Skeletal muscle satellite cell (primary cell): ENCODE measurements around the genes ITGA1 and ITGA2.

- CAGE, long polyA plus RNA, result no peak
Observed at GRCh38 chr5:52709587-52710159, 78.0 kb upstream of the ITGA1 start.

DNA sequence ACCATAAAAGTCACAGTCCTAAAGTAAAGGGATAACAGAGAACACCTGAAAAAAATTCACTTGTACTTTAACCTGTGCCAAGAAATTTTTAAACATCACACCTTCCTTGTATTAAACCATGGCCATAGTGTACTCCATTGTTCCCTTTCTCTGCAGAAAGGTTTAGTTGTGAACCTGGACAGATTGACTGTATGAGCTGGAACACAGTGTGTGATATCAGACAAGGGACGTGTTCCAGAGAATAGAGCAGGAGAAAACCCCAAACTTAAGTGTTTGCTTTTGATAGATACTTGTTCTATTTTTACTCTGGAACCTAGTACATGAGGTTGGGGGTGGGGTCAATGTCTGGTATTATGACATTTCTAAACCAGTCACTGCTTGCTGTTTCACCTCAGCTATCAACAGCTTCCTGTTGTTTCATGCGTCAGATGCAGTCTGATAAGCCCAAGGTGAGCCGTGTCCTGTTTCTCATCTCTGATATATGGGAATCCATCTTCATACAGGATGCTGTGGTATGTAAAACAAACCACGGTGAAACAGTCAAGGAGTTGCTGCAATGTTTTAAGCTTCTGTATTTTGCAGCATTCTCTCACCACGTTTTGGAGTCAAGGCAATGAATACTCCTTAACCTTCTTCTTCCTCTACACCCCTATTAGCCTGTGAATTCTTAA is 62.4 kb upstream of the ITGA1 start:
- CAGE, long polyA plus RNA, result no peak

DNA sequence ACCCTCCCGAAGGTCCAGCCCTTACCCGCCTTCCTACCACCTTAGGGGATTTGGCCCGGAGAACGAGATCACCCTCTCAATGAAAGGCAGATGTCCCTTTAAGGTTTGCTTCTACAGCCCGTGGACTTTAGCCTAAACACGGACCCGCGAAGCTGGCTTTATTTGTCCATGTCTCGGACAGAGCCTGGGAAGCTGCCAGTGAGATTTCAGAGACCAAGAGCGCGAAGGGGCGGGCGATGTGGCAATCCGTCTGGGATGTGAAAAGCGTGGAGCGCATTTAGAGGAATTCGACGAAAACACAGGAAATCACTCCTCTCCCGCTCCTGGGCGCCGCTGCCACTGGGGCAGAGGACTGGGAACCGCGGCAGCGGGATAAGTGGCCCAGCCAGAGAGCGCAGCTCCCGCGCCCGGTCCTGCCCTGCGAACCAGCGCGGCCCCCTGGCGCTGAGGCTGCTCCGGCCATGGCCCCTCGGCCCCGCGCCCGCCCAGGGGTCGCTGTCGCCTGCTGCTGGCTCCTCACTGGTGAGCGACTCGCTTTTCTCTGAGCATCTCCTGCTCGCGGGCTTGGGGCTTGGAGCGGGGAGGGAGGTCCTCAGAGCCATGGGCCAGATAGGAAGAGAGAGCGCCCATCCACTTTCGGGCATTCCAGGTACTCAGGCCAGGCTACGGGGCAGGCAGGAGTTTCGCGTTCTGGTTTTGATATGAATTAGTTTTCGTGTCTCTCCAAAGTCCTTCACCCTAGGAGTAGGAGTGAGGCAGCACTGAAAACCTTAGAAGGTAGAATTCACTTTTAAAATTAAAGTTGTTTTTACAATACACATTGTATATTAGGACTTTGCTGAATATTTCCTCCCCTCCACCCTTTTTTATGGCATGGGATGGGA is at the start of gene ITGA1:
TSS of gene ITGA1 (plus strand) at position 24 of the 884 bp plus-strand sequence.
- CAGE, long polyA plus RNA, result no peak

DNA sequence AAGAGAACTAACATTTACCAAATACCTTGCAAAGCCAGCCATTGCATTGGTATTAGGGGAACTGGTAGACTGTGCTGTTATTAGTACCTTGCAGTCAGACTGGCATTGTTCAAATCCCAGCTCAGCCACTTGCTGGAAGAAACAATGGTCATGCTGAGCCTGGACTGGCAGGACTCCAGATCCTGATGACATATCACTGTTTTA is 26.1 kb downstream of the ITGA1 start:
- CAGE, long polyA plus RNA, result no peak

GRCh38 chr5:52922299-52922985 is 66.7 kb upstream of the ITGA2 start:
- CAGE, long polyA plus RNA, result no peak

- CAGE, long polyA plus RNA, result no peak
Observed at GRCh38 chr5:52953715-52954551, 35.2 kb upstream of the ITGA2 start.

- CAGE, long polyA plus RNA, result no peak
Observed at GRCh38 chr5:52988662-52989700, at the start of gene ITGA2. ITGA2 (plus strand) TSS chr5:52989352.

DNA sequence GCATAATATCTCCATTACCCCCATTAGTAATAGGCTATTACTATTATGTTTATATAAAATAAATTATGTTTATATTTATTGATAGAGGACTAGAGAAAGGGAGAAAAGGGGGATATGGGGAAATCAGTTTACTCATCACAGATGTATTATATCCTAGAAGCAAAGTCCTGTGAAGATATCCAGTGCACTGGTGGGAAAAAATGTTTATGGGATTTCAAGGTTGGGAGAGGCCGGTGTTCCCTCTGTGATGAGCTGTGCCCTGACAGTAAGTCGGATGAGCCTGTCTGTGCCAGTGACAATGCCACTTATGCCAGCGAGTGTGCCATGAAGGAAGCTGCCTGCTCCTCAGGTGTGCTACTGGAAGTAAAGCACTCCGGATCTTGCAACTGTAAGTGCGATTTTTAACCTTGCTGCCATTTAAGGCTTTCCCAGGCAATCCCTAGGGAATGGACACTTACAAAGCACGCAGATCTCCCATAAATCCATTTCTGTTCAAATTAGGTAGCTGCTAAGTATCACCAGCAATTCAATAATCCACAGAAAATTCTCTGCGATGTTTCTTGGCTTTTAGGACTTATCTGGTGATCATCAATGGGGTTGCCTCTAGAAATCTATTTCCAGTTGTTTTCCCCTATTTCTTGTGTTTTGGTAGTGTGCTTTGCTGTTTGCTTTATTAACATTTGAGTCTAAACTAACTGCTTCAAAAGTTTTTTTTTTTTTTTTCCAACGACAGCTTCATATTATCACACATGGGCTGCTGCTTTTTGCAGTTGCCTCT is 4.6 kb downstream of the FST start:
- CAGE, long polyA plus RNA, result no peak

DNA sequence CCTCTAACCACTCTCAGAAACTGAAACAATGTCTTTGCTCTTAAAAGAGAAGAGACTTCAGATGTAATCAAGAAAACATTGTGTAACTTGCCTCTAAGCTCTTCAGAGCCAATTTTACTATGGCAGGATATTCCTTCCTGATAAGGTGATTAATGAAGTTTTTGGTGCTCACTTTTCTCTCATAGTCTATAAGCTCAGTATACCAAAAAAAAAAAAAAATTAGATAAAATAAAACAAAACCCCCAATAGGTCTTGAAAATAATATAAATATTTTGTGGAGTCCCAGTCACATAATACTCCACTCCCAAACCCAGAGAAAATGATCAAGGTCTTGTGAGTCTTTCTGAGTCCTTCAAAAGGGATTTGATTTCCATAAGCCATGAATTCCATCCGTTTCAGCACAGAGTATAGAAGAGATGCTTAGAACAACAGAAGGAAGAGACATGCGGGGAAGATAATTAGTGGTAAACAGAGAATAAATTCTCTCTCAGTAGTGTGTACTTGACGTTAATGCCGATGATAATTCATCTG is 325.5 kb downstream of the NDUFS4 start:
- CAGE, long polyA plus RNA, result no peak

- CAGE, long polyA plus RNA, result no peak
Observed at GRCh38 chr5:53985355-53986187, 324.8 kb downstream of the ARL15 start.

- CAGE, long polyA plus RNA, result no peak
Observed at GRCh38 chr5:54003986-54004315, 306.4 kb downstream of the ARL15 start.

- CAGE, long polyA plus RNA, result no peak
Observed at GRCh38 chr5:54313346-54314151, 3.2 kb upstream of the ARL15 start.

DNA sequence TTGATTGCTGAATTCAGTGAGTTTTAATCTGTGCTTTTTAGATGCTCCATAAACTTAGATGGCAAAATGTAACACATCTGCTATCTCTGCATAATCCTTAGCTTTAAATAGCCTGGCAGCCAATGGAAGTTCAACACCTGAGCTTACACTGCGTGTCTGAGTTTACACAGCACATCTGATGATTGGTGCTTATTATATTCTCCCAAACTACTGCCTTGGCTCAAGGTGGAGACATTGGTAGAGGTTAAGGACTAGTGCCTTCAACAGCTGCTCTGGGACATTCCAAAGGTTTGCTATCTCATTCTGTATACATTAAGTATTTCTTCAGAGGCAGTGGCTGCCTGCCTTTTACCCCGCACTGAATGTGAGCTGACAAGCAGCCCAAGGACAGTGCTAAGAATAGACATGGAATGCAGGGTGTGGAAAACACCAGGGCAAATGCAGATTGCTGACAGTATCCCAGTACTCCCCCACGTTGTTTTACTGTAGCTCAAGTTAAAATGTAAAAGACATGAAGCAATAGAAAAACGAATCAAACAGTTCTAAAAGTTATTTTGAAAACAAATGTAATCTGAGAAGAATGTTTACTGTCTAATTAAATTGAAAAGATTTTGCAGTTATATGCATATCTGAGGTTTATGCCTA is 1.6 kb downstream of the HSPB3 start:
- CAGE, long polyA plus RNA, result no peak

DNA sequence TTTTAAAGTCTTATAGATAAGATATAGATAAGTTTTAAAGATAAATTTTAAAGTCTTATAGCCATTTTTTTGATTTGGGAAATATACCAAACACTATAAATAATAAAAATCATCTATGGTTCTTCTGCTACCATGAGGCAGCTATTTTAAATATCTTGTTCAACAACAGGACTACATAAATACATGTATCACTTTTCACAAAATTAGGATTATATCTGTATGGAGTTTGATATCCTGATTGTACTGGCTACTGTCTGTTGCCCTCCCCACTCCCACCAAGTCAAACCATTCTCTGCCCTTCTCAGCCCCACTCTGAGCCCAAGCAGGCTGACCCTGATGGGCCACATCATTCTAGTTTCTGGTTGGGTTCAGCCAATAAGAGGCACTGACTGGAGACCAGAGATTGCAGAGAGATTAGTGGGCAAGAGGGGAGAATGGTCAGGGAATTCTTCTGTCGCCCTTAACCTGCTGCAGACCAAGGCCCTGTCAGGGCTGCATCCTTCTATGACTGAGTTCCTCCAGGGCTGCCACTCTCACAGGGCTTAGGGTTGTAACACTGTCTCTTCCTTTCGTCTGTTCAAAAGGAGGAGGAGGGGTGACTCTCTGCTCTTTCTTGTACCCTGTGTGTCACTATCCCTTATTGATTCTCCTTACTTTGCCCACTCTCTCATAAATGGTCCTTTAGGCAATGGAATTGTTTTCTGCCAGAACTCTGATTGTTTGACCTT is 2.7 kb downstream of the HSPB3 start:
- CAGE, long polyA plus RNA, result no peak

DNA sequence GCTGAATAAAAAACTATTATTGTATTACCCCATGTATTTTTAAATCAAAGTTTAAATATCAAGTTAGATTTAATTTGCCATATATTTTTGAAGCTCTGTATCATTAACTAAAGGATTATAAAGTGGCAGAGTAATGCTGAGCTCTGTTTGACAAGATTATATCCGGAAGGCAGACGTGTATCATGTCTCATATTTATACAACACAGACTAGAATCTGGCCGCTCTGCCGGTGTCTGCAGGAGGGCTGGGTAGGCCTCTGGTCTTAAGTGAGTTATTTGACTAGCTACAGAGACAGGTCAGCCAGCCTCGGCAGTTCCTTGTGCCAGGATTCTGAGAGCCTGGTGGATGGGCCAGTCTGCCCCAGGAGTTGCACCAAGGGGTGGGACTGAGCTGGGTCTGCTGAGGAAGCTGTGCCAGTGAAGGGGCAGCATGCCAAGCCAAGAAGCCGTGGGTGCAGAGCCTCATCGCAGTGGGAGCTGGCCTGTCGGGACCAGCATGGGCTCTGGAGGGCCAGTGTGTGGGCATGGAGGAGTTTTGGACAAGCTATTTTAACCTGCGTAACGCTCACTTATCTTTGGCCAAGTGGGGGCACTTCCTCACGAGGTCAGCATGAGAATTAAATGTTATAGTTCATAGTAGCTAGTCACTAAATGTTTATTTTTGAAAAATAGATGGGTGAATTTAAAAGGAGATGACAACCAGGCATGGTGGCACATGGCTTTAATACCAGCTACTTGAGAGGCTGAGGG is 7.2 kb downstream of the SNX18 start:
- CAGE, long polyA plus RNA, result no peak

DNA sequence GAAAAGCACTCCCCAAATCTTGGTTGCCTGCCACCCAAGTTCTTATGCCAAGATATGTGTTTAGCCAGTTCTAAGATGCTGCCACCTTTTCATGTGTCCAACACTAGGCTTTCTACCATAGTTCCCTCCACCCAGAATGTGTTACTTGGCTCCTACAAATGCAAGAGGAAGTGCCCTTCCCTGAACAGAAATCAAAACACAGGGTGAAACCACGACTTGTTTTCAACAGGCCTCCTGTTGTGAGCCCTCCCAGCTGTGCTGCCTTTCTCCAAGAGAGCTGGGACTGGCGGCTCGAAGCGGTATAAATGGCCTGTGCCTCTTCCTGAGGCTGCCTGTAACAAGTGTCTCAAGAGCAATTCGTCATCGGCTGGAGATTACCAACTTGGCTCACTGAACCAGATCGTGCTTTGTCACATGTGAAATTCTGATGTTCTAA is 129.1 kb downstream of the SNX18 start:
- CAGE, long polyA plus RNA, result no peak

- CAGE, long polyA plus RNA, result no peak
Observed at GRCh38 chr5:54703656-54704312, 186.2 kb downstream of the SNX18 start.

DNA sequence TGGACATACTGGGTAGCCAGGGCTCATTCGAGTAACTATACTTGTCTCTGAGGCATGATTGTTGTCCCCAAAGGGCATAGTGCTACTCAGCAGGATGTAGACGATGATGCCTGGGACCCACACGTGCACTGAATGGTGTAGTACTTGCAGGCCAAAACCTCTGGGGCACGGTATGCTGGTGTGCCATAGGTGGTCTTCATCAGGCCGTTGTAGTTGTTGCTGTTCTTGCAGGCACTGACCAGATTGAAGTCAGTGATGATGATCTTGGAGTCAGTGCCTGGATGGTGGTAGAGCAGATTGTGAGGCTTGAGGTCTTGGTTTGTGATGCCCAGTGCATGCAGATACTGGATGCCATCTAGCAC is 48.8 kb downstream of the MTREX start:
- CAGE, long polyA plus RNA, result no peak

DNA sequence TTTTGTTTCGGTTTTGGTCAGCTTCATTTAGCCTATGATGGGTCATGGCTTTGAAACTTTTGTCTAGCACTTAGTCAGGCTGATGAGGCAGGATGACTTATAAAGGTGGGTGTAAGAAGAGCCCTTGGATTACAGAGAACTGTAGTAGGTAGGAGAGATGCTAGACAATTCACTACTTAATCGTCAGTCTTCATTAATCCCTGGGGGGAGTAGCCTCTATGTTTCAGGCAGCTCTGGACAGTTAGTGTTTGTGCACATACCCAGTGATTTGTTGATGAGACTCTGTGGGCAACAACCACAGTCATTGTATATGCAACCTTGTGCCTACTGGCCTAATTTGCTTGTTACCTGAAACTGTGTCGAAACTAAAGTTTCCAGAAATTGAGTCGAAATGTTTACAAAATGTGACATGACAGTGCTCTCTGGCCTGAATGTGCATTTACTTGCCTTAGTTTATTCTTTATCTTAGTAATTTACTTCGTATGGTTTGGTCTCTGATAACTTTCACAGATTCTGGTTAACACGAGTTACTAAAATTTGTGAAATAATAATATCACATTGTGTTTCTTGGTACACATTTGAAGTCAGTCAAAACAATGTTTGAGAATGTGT is 113.4 kb downstream of the MTREX start:
- CAGE, long polyA plus RNA, result no peak

GRCh38 chr5:55473636-55474101 is 61.1 kb downstream of the PLPP1 start:
- CAGE, long polyA plus RNA, result no peak